Ileum (tissue), 1 donor: ENCODE measurements around the gene URM1.

- PRO-cap, result no peak
Measured at GRCh38 chr9:127823754-127824110, 21.1 kb downstream of the FPGS start.

- PRO-cap, result bidirectional peak, plus-strand start at chr9:127828620, minus-strand start at chr9:127828535
Measured at GRCh38 chr9:127828020-127829140, 25.7 kb downstream of the FPGS start.

- PRO-cap, result no peak
Measured at GRCh38 chr9:127874818-127875327, 2.6 kb downstream of the AK1 start.

GRCh38 chr9:127875904-127876502 is 1.5 kb downstream of the AK1 start:
- PRO-cap, result no peak

GRCh38 chr9:127904138-127904349 is 4.6 kb upstream of the ST6GALNAC6 start:
- PRO-cap, result no peak

- PRO-cap, result unidirectional peak, plus-strand start at chr9:127915548; unidirectional peak, plus-strand start at chr9:127915985; unidirectional peak, plus-strand start at chr9:127916043; unidirectional peak, plus-strand start at chr9:127916324
Measured at GRCh38 chr9:127915139-127916421, 1.3 kb downstream of the ST6GALNAC4 start.

DNA sequence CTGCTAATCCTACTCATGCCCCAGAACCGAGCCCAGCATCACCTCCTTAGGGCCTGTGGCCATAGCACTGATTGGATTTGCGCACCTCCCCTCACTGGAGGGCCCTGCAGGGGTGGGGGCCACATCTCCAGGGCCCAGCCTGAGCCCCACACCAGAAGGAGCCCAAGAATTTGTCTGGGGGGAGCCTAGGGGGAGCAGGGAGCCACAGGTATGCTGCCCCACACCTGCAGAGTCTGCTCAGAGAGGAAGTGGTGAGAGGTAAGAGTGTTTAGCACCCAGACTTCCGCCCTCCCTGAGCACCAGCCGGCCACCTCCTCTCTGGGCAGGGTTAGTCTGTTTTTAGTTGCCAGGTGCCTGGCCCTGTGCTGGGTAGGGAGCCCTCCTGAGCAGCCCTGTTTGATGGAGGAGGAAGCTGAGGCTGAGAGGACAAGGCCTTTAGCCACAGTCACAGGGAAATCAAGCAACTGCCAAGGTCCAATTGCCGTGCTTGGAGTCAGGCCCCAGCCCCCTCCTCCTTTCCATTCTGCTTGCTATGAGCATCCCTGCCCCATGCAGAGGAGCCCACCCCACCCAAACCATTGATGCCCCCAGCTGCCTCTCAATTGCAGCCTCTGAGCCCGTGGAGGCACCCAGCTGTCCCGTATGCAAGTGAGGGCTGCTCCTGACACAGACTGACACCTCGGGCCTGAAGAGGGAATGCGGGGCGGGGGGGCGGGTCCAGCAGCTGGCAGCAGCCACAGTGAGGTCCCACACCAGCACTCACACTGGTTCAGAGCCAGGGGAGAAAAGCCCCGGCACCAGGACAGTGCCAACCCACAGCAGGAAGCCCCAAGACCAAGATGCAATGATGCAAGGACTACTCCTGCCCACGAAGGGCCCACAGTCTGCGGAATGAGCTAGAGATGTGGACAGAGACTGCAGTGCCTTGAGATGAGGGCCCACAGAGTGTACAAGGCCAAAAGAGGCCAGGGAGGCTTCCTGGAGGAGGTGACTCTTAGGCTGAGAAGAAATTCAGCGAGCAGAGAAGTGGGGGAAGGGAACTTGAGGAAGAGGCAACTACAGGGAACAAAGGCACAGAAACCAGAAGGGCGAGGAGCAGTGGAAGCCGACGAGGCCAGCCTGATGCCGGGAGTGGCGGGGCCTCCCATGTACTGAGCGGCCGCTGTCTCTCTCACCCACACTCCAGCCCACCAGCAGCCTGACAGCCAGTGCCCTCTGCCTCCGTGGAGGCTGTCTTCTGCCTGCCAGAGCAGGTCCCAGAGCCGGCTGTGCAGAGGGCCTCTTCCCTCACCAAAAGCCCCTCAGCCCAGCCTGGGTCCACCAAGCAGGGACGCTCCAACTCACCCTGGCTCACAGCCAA is 9.5 kb downstream of the EEIG1 start:
- PRO-cap, result unidirectional peak, minus-strand start at position 235 of the sequence; unidirectional peak, plus-strand start at position 1,083 of the sequence

- PRO-cap, result bidirectional peak, plus-strand start at chr9:127981255, minus-strand start at chr9:127980989; unidirectional peak, minus-strand start at chr9:127981547
Measured at GRCh38 chr9:127981080-127982124, 613 bp upstream of the EEIG1 start.

GRCh38 chr9:128026094-128026666 is 40.9 kb downstream of the NAIF1 start:
- PRO-cap, result unidirectional peak, minus-strand start at chr9:128026390

- PRO-cap, result no peak
Measured at GRCh38 chr9:128081109-128081527, 13.1 kb downstream of the SLC25A25 start.

GRCh38 chr9:128090866-128091961 is 23.2 kb downstream of the SLC25A25 start:
- PRO-cap, result no peak

- PRO-cap, result no peak
Measured at GRCh38 chr9:128116404-128116849, 11.1 kb downstream of the PTGES2 start.

- PRO-cap, result no peak
Measured at GRCh38 chr9:128161838-128162864, 2.1 kb downstream of the BBLN start.

- PRO-cap, result no peak
Measured at GRCh38 chr9:128185499-128186009, 5.8 kb downstream of the CIZ1 start.

GRCh38 chr9:128249665-128250841 is 25.8 kb downstream of the GOLGA2 start:
- PRO-cap, result no peak

- PRO-cap, result no peak
Measured at GRCh38 chr9:128258600-128259391, 17.0 kb downstream of the GOLGA2 start.

DNA sequence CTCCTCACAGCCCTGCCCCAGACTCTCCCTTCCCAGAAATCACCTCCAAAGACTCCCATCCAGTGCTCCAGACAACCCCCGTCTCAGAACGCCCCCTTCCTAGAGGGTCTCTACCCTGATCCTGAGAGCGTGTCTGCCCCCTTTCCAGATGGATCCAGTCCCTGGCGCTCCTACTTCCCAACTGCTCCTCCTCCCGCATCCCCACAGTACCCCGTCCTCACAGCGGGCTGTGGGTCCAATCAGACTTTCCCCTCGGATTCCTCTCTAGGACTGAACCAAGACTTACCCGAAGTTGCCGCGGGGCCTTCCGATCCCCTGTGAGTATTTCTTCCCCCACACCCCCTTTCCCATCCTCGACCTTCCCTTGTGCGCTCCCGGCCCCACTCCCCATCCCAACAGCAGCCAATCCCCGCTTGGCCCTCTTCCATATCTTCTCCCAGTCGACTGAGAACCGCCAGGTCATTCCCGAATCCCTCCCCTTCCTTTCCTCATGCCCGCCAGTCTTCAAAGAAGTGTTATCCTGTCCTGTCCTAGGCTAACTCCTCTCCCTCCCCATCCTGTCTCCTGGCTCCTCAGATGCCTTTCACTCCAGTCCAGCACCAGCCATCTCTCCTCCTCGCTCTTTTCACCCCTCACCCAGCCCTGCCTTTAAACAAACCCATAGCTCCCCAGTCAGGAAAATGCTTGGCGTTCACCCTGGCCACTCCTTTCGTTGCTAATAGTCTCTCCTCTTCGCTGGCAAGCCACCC is 537 bp downstream of the SWI5 start:
- PRO-cap, result unidirectional peak, minus-strand start at position 183 of the sequence

- PRO-cap, result no peak
Measured at GRCh38 chr9:128310083-128311341, 11.7 kb downstream of the TRUB2 start.

- PRO-cap, result unidirectional peak, plus-strand start at chr9:128370809; bidirectional peak, plus-strand start at chr9:128371401, minus-strand start at chr9:128371198
Measured at GRCh38 chr9:128370423-128371556, at the start of gene URM1. Gene URM1 (plus strand): TSS chr9:128371374.

DNA sequence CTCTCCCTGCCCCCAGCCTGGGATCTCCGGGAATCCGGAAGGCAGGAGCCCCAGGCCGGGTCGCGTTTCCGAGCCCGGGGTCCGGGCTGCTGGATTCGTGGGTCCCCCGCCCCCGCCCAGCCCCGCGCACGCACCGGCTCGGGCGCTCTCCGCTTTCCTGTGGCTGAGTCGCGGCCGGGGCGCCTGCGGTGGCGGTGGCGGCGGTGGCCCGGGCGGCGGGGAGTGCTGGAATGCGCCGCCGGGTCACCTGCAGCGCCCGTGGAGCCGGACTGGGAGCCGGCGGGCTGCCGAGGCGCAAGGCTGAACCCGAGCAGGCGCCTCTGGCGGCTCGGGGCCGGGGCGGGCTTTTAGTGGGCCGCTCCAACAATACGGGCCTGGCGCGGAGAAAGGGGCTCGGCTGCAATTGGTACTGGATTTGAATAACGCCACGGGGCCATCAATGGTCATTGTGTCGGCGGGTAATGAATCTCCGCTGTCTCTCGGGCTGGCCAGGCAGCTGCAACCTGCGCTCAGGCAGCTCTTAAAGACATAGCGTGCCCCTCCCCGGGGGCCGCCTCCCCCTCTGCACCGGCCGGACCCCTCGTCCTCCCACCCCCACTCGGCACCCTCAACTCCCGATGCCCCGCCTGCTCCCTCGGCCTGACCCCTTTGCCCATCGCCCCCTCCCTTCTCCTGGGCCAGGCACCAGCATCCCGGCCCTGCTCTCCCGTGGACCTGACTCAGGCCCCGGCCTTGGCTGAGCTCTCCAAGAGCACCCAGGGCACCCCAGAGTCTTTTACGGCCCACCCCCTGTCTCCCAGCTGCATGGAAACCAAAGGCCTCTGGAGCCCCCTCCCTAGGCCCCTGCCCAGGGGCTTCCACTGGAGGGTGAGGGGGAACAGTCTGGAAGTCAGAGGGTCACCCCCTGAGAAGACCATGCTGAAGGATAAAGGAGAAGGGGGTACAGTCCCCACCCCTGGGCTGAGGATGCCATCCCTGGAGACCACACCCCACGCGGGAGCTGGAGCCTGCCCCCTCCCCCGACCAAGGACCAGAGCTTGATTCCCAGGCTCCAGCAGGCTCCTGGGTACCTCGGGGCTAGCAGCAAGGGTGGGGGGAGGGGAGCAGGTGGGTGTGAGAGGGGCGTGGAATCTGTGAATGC is 22.2 kb downstream of the URM1 start:
- PRO-cap, result no peak